ENCODE results near the genes COPRS and RHBDL3.

DNA sequence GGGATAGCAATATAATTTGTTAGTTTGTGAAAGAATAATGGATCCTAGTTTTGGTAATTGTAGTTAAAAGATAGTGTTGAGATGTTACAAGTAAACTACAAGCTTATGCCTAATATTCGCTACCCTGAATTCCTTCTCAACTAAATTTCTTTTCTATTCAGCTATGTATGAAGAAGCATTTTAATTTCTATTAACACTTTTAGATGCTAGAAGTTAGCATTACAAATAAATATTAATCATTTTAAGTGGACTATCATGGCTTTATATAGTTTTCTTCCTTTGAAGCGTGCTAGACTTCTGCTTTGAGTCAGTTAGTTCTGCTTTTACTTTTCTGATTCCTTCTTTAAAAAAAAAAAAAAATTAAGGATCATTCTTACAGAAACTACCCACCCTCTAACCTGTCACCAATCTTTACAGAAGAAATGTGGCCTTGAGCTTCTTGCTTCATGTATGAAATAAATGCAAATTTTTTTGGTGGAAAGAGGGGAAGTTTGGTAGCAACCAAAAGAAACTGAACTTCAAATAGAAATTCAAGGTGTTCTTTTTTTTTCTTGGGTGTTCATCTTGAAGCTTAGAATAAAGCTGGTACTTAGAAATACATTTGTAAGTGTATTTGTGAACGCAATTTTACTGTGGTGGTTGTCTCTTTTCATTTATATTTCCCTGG is 2.3 kb downstream of the EVI2A start:
- RAMPAGE, long total RNA, result no peak
- RRBS, 2 experiments, result no CpG with 5 or more reads among the region's 3 CpGs
CAGE:
- cytosol, long polyA minus RNA, result no peak
- cytosol, long polyA plus RNA, result no peak
- long polyA plus RNA, result no peak
- nucleolus, long total RNA, result start-site peak on the minus strand centred at position 400 of the sequence, 44 bp wide, 56 reads
- nucleus, long polyA plus RNA, result no peak
- nucleus, long total RNA, result no peak

- RAMPAGE, long total RNA, result no peak
- RRBS, 2 experiments, result no CpG with 5 or more reads among the region's 3 CpGs
CAGE:
- cytosol, long polyA minus RNA, result no peak
- cytosol, long polyA plus RNA, result no peak
- long polyA plus RNA, result no peak
- nucleolus, long total RNA, result no peak
- nucleus, long polyA plus RNA, result no peak
- nucleus, long total RNA, result no peak
Measured at GRCh38 chr17:31349983-31350469, 28.6 kb upstream of the EVI2A start.

DNA sequence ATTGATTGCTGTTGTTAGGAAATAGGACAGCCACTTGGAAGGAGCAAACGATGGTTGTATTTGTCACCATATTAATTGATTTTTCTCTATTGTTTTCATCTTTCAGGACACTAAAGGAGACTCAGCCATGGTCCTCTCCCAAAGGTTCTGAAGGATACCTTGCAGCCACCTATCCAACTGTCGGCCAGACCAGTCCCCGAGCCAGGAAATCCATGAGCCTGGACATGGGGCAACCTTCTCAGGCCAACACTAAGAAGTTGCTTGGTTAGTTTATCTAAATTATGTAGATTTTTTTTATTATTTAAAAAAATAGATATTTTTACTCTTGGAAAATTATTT is 30.7 kb upstream of the EVI2A start:
- RAMPAGE, long total RNA, result no peak
- RRBS, 2 experiments, result no CpG with 5 or more reads among the region's 3 CpGs
CAGE:
- cytosol, long polyA minus RNA, result no peak
- cytosol, long polyA plus RNA, result no peak
- long polyA plus RNA, result no peak
- nucleolus, long total RNA, result no peak
- nucleus, long polyA plus RNA, result no peak
- nucleus, long total RNA, result no peak

DNA sequence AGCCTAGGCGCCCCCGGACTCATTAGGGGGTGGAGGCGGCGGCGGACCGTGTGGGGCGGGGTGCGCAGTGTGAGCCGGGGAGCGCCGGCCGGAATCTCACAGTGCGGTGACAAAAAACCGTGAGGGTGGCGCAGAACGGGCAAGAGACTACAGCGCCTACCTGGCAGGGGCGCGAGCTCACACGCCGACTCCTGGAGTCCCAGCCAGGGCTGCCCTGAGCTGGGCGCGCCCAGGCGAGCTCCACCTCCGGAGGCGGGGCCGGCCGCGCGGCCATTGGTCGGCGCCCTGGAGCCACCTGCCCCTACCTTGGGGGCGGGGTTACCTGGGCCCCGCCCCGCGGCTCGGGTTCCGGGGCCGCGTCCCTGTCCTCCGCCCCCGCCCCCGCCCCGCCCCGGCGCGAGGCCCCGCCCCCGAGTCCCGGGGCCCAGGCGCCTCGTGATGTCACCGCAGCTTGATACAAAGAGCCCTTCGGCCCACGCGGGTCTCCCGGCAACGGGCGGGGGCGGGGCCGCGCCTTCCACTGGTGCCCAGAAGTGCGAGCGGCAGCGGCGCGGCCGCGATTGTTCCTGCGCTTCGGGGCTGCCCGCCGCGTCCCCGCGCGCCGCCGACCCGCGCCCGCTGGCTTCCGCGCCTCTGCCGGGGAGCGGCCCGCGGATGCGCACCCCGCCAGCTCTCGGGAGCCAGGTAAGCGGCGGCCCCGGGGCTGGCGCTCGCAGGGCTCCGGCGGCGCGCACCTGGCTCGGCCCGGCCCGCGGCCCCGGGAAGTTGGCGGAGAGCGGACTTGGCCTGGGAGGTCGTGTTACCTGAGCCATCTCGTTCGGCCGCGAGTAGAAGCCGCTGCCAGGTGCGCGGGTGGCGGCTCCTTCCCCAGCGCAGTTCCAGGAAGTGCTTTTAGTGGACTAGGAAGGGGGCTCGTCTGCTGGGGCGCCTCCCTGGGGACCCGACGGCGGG is 96.4 kb downstream of the RAB11FIP4 start:
- RAMPAGE, long total RNA, result no peak
- RRBS, 2 experiments, result 1 to 2% methylated on average over 38 to 44 of the region's 122 CpGs
CAGE:
- cytosol, long polyA minus RNA, result no peak
- cytosol, long polyA plus RNA, result no peak
- long polyA plus RNA, result no peak
- nucleolus, long total RNA, result no peak
- nucleus, long polyA plus RNA, result no peak
- nucleus, long total RNA, result no peak

DNA sequence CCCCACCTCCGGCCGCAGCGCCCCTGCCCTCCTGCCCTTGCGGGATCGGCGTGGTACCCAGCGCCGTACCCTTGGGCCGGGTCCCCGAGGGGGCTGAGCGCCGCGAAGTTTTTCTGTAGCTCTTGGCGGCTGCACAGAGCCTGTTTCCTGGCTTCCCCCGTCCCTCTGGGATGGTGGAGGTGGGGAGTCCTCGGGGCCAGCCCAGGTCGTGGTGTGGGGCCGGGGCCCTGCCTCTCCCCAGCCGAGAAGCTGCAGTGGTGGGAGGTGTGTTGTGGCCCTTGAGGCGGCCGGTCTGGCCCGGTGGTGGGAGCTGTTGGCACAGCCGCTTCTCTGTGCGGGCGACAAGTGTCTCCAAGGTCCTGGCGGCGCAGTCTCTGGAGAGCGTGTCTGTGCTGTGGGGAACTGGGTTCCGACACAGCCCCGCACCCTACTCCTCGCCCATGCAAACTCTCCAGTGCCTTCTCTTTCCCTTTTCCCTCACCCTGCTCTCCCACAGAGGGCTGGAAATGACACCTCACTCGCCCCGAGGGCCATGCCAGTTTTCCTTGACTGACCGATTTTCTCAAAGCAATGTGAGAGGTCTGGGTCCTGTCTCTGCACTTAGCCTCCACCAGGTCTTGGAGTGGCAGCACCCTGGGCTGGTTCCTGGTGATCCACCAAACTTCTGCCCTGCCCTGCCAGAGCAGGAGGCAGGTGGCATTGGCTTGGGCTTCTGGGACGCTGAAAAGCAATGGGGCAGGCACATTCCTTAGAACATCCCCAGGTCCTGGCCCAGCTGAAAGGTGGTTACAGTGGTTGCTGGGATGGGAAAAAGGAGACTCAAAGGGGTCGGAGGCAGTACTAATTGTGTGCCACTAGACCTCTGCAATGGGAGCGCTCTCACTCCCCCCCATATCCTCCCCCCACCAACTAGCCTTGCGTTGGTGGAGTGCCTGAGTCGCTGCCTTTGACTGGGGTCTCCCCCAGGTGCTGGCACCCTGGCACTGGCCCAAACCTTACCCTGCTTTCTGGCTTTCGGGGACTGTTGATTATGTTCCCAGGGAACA is 97.4 kb downstream of the RAB11FIP4 start:
- RAMPAGE, long total RNA, result no peak
- RRBS, 2 experiments, result 1 to 2% methylated on average over 13 of the region's 40 CpGs
CAGE:
- cytosol, long polyA minus RNA, result no peak
- cytosol, long polyA plus RNA, result no peak
- long polyA plus RNA, result no peak
- nucleolus, long total RNA, result no peak
- nucleus, long polyA plus RNA, result no peak
- nucleus, long total RNA, result no peak

GRCh38 chr17:31493212-31493653 is 101.8 kb downstream of the RAB11FIP4 start:
- RAMPAGE, long total RNA, result no peak
- RRBS, 2 experiments, result no CpG with 5 or more reads among the region's 6 CpGs
CAGE:
- cytosol, long polyA minus RNA, result no peak
- cytosol, long polyA plus RNA, result no peak
- long polyA plus RNA, result no peak
- nucleolus, long total RNA, result no peak
- nucleus, long polyA plus RNA, result no peak
- nucleus, long total RNA, result no peak

DNA sequence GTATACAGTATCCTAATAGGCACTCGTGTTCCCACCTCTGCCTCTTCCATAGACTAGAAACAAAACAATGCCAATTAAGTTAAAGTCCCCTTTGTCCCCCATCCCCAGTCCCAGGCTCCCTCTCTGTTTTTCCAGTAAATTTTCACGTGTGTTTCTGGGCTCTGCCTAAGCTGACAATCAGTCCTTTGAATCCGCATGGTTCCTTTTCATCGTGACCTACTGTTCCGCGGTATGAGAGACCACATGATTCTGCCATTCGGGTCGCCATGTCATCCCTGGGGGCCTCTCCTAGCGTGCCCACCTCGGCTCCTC is 157.5 kb downstream of the RAB11FIP4 start:
- RAMPAGE, long total RNA, result no peak
- RRBS, 2 experiments, result no CpG with 5 or more reads among the region's 10 CpGs
CAGE:
- cytosol, long polyA minus RNA, result no peak
- cytosol, long polyA plus RNA, result no peak
- long polyA plus RNA, result no peak
- nucleolus, long total RNA, result no peak
- nucleus, long polyA plus RNA, result no peak
- nucleus, long total RNA, result no peak

GRCh38 chr17:31549367-31550347 is 158.2 kb downstream of the RAB11FIP4 start:
- RAMPAGE, long total RNA, result no peak
- RRBS, 2 experiments, result 1 to 2% methylated on average over 26 of the region's 103 CpGs
CAGE:
- cytosol, long polyA minus RNA, result no peak
- cytosol, long polyA plus RNA, result no peak
- long polyA plus RNA, result no peak
- nucleolus, long total RNA, result no peak
- nucleus, long polyA plus RNA, result no peak
- nucleus, long total RNA, result no peak

DNA sequence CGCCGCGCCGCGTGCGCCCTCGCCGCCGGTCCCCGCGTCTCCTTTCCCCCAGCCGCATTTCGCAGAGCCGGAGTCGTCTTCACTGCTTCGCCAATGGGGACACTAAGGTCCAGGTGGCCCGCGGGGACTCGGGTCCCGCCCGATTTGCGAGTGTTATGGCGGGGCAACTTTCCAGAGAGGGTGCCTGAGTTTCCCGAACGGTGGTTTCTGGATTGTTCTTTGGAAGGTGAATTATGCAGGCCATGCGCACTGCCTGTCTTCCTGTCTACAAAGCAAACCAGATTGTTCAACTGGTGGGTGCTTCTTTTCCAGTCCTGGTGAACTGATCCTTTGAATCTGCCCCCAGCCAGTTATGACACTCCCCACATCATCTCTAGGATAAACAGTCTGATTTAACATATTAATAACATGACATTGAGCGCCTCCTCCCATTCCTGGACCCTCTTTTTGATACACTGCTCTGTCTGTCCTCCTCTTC is 158.9 kb downstream of the RAB11FIP4 start:
- RAMPAGE, long total RNA, result no peak
- RRBS, 2 experiments, result no CpG with 5 or more reads among the region's 27 CpGs
CAGE:
- cytosol, long polyA minus RNA, result no peak
- cytosol, long polyA plus RNA, result no peak
- long polyA plus RNA, result no peak
- nucleolus, long total RNA, result no peak
- nucleus, long polyA plus RNA, result no peak
- nucleus, long total RNA, result no peak

DNA sequence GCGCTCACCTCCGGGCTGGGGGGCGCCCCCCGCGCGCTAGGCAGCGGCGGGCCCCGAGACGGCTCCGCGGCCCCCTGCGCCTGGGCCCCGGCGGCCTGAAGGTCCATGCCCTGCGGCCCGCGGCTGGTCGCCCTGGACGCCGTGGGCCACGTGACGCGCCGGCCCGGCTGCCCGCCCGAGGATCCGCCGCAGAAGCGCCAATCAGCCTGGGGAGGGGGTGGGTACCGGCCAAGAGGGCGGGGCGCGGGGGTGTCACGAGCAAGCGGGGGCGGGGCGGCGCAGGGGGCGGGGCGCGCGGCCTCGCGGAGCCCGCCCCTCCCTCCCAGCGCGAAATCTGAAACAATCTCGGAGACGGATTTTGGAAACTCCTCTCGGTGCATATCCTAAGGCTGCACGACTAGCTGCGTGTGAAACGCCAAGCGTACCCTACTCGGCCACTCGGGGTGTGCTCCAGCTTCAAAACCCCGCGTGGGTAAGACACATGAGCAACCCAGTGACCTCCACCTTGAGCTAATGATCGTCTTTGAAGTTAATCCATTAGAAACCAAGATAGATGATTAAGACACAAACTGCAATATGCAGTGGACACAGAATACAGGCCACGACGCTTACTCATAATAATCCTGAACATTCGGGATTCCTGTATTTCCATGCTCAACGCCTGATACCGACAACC is at the start of gene COPRS:
COPRS (minus strand) TSS at position 152 of the 676 bp plus-strand sequence.
- RAMPAGE, long total RNA, result no peak
- RRBS, 2 experiments, result 1 to 3% methylated on average over 31 of the region's 66 CpGs
CAGE:
- cytosol, long polyA minus RNA, result start-site peak on the minus strand centred at position 220 of the sequence, 8 bp wide, 23 reads
- cytosol, long polyA plus RNA, result no peak
- long polyA plus RNA, result start-site peak on the minus strand centred at position 135 of the sequence, 45 bp wide, 15 and 26 reads in 2 replicates
- nucleolus, long total RNA, result no peak
- nucleus, long polyA plus RNA, result no peak
- nucleus, long total RNA, result no peak

GRCh38 chr17:32021345-32022054 is 14.3 kb downstream of the LRRC37B start:
- RAMPAGE, long total RNA, result no peak
- RRBS, 2 experiments, result no CpG with 5 or more reads among the region's 15 CpGs
CAGE:
- cytosol, long polyA minus RNA, result no peak
- cytosol, long polyA plus RNA, result no peak
- long polyA plus RNA, result no peak
- nucleolus, long total RNA, result no peak
- nucleus, long polyA plus RNA, result no peak
- nucleus, long total RNA, result no peak

- RAMPAGE, long total RNA, result no peak
- RRBS, 2 experiments, result no CpG with 5 or more reads among the region's 11 CpGs
CAGE:
- cytosol, long polyA minus RNA, result no peak
- cytosol, long polyA plus RNA, result no peak
- long polyA plus RNA, result no peak
- nucleolus, long total RNA, result no peak
- nucleus, long polyA plus RNA, result no peak
- nucleus, long total RNA, result no peak
Measured at GRCh38 chr17:32079746-32080101, 62.6 kb upstream of the RHOT1 start.

GRCh38 chr17:32141324-32141656 is 1.0 kb upstream of the RHOT1 start:
- RAMPAGE, long total RNA, result no peak
- RRBS, 2 experiments, result no CpG with 5 or more reads among the region's 2 CpGs
CAGE:
- cytosol, long polyA minus RNA, result no peak
- cytosol, long polyA plus RNA, result no peak
- long polyA plus RNA, result no peak
- nucleolus, long total RNA, result no peak
- nucleus, long polyA plus RNA, result no peak
- nucleus, long total RNA, result no peak

DNA sequence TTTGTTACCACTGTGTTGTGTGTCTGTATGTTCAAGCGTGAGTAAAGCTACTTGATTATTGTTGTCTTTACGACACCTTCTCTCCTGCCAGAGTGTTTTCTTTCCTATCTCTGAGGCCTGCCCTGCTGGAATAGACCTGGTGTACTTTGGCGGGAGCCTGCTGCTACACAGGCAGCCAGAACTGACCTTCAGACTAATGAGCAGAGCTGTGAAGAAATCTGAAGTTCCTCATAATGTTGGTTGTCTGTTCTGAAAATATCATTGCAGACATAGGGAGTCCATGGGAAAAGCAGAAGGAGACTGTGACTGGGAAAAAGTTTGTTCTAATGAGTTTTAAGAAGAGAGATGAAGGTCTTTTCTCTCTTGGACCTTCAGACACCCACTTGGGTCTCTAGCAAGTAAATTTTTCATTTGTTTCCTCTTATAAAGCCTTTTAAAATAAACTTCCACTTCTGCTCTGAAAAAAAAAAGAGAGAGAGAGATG is 9.9 kb downstream of the RHOT1 start:
- RAMPAGE, long total RNA, result no peak
- RRBS, 2 experiments, result no CpG with 5 or more reads among the region's 3 CpGs
CAGE:
- cytosol, long polyA minus RNA, result no peak
- cytosol, long polyA plus RNA, result no peak
- long polyA plus RNA, result no peak
- nucleolus, long total RNA, result no peak
- nucleus, long polyA plus RNA, result no peak
- nucleus, long total RNA, result no peak

- RAMPAGE, long total RNA, result no peak
- RRBS, 2 experiments, result no CpG with 5 or more reads among the region's 9 CpGs
CAGE:
- cytosol, long polyA minus RNA, result no peak
- cytosol, long polyA plus RNA, result no peak
- long polyA plus RNA, result no peak
- nucleolus, long total RNA, result no peak
- nucleus, long polyA plus RNA, result no peak
- nucleus, long total RNA, result no peak
Measured at GRCh38 chr17:32227961-32228350, 37.7 kb upstream of the RHBDL3 start.

DNA sequence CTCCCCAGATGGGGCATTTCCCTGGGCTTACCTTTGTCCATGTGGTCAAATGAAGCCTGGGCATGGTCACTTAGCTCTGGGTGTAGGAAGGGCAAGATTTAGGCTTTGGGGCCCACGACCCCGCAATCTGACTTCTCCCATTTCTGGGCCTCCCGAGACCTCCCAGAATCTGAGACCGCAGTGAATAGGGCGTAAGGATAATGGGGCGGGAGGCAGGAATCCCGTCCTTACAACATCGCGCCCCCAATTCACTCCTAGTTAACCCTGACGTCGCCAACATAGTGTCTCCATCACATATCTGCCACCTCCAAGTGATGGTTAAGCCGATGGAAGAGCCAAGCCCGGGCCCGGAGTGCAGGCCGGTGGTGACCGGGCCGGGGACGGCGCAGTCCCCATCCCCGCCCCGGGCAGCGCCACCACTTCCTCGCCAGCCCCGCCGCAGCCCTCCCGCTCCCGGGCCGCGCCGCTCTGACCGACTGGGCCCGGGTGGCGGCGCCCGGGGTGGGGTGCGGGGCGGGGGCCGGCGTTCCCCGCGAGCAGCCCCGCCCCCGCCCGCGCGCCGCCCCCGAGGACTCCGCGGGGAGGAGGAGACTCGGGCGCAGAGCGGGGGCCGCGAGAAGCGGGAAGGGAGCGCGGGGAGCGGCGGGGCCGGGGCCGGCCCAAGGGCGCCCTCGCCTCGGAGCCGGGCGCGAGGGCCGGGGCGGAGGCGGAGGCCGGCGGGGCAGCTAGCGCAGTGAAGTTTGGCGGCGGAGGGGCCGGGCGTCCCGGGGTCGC is at the start of gene RHBDL3:
RHBDL3 (plus strand) TSS at position 599 of the 774 bp plus-strand sequence.
- RAMPAGE, long total RNA, result no peak
- RRBS, 2 experiments, result 2 to 3% methylated on average over 13 of the region's 80 CpGs
CAGE:
- cytosol, long polyA minus RNA, result no peak
- cytosol, long polyA plus RNA, result no peak
- long polyA plus RNA, result no peak
- nucleolus, long total RNA, result no peak
- nucleus, long polyA plus RNA, result no peak
- nucleus, long total RNA, result no peak

GRCh38 chr17:32596497-32597433 is 110.0 kb downstream of the CDK5R1 start:
- RAMPAGE, long total RNA, result no peak
- RRBS, 2 experiments, result no CpG with 5 or more reads among the region's 5 CpGs
CAGE:
- cytosol, long polyA minus RNA, result no peak
- cytosol, long polyA plus RNA, result no peak
- long polyA plus RNA, result no peak
- nucleolus, long total RNA, result no peak
- nucleus, long polyA plus RNA, result no peak
- nucleus, long total RNA, result no peak

GRCh38 chr17:32792078-32792699 is 84.7 kb downstream of the MYO1D start:
- RAMPAGE, long total RNA, result no peak
- RRBS, 2 experiments, result no CpG with 5 or more reads among the region's 3 CpGs
CAGE:
- cytosol, long polyA minus RNA, result no peak
- cytosol, long polyA plus RNA, result no peak
- long polyA plus RNA, result no peak
- nucleolus, long total RNA, result no peak
- nucleus, long polyA plus RNA, result no peak
- nucleus, long total RNA, result no peak

GRCh38 chr17:32835173-32835842 is 41.6 kb downstream of the MYO1D start:
- RAMPAGE, long total RNA, result no peak
- RRBS, 2 experiments, result no CpG with 5 or more reads among the region's 3 CpGs
CAGE:
- cytosol, long polyA minus RNA, result no peak
- cytosol, long polyA plus RNA, result no peak
- long polyA plus RNA, result no peak
- nucleolus, long total RNA, result no peak
- nucleus, long polyA plus RNA, result no peak
- nucleus, long total RNA, result no peak

- RAMPAGE, long total RNA, result no peak
- RRBS, 2 experiments, result no CpG with 5 or more reads among the region's 3 CpGs
CAGE:
- cytosol, long polyA minus RNA, result no peak
- cytosol, long polyA plus RNA, result no peak
- long polyA plus RNA, result no peak
- nucleolus, long total RNA, result no peak
- nucleus, long polyA plus RNA, result no peak
- nucleus, long total RNA, result no peak
Measured at GRCh38 chr17:32859296-32860041, 17.5 kb downstream of the MYO1D start.

All from GM12878 (cell line).